ENCODE measurements around the gene WDR19.

DNA sequence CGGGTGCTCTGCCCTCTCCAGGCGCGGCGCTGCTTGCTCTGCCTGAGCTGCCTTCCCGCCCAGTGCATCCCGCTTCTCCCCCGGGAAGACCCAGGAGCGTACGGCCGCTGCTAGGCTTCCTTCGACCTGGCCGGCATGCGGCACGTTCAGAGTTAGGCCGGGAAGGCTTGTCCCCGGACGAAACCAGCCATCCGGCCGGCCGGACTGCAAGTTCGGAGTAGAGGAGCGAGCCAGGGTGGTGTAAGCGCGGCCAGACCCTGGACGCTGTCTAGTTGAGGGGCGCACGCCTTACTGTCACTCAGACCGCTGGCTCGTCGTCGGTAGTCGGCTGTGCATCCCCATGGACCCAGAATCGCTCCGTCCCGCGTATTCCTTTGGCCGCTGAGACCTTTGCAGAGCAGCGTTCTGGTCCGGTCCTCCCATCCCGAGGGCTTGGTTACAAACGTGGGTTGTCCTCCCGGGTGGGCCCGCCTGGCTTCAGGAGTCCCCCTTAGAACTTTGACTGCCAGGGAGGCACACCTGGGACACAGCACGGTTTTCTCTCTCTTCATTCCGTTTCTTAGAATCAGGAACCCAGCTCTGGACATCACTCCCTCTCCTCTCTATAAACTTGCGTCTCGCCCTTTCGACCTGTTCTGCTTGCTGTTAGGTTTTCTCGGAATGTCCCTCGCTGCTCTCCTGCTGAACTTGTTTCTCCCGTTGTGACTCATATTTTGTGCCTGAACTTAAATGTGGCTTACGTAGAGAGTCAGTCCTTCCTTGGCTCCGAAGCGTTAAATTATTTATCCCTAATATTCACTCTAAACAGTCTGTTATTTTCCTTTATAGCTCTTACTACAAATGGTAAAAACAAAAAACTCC lies 598 bp downstream of the PGM2 start:
- PRO-cap = no peak

GRCh38 chr4:37884868-37885446 lies 5.9 kb upstream of the TBC1D1 start:
- PRO-cap = no peak

GRCh38 chr4:37892973-37893426 lies 2.1 kb downstream of the TBC1D1 start:
- PRO-cap = no peak

GRCh38 chr4:37988466-37989130 lies 28.4 kb downstream of the PTTG2 start:
- PRO-cap = no peak

DNA sequence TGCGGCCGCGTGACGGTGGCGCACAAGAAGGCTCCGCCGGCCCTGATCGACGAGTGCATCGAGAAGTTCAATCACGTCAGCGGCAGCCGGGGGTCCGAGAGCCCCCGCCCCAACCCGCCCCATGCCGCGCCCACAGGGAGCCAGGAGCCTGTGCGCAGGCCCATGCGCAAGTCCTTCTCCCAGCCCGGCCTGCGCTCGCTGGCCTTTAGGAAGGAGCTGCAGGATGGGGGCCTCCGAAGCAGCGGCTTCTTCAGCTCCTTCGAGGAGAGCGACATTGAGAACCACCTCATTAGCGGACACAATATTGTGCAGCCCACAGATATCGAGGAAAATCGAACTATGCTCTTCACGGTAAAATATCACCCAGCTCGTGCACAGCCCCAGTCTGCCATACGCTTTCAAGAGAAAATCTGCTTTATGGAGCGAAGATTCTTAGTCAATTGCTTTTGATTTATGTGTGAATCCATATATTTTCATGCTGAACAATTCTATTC lies 54.5 kb downstream of the PTTG2 start:
- PRO-cap = no peak

- PRO-cap = no peak
These were observed 149.7 kb downstream of the PTTG2 start for GRCh38 chr4:38109834-38110403.

DNA sequence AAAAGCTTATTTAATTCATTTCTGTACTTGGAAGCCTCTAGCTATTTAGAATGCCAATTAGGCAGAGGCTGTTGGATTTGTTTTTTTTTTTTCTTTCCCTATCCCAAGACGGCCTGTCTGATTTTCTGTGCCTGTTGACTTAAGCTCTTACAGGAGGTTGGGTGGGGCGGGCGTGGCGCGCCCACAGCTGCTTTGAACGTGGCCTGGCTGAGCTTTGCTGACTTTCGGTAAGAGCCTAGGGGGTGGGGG lies 195.1 kb downstream of the PTTG2 start:
- PRO-cap = no peak

DNA sequence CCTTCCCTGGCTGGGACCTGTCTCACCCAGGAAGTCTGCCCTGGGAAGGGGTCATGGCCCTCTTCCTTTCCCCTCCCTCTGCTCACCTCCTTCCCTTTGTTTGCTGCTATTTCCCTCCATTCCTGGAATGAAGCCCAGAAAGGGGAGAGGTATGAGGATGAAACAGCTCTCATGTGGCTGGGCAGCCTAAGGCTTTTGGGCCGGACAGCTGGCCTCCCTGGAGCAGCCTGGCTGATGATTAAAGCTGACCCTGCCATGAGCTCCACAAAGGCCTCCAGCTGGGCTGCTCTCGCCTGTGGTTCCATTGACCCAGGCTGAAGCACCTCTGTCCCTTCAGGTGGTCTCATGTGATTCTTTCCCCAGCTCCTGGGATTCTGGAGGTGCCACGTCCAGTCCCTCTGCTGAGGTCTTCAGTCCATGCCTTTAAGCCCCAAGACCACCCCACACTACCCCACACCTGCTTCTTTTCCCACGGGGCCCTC lies 202.1 kb downstream of the PTTG2 start:
- PRO-cap = no peak

- PRO-cap = no peak
These were observed 219.8 kb downstream of the PTTG2 start for GRCh38 chr4:38179833-38180496.

- PRO-cap = no peak
These were observed 174.9 kb upstream of the KLF3 start for GRCh38 chr4:38489047-38489483.

GRCh38 chr4:38625474-38625937 lies 38.5 kb upstream of the KLF3 start:
- PRO-cap = no peak

GRCh38 chr4:38967043-38967817 lies 65.0 kb downstream of the TMEM156 start:
- PRO-cap = no peak

DNA sequence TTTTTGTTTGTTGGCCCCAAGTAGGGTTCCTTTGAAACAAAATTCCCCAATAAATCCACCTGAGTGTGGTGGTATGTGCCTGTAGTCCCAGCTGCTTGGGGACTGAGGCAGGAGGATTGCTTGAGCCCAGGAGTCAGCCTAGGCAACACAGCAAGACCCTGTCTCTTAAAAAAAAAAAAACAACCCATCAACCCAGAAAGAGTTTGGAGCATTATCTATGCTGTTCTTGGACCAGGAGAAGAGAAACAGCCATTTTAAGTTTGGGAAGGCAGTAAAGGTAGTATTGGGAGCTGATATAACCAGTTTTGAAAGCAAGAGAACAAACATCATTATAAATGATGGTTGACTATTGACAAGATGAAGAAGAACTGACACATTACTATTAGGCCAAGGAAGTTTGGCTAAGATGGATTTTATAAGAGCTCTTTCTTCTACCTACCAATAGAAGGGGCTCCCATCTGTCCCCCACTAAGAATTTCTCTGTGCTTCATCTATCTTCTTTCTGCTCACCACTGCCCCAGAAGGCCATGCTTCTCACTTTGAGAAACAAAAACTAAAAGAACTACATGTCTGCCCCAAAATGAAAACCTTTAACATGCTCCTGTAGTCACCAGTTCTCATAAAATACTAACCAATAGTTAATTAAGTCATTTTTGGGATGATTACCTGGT lies 2.1 kb downstream of the TMEM156 start:
- PRO-cap = no peak

GRCh38 chr4:39125013-39125637 lies 57.2 kb upstream of the WDR19 start:
- PRO-cap = no peak

- PRO-cap = no peak
These were observed at the start of gene WDR19 for GRCh38 chr4:39181872-39182857. TSS of gene WDR19 (plus strand) at chr4:39182529.

GRCh38 chr4:39422111-39422602 lies 15.4 kb downstream of the KLB start:
- PRO-cap = no peak

GRCh38 chr4:39433806-39434596 lies 24.7 kb downstream of the RPL9 start:
- PRO-cap = no peak

- PRO-cap = no peak
These were observed 2.9 kb downstream of the RPL9 start for GRCh38 chr4:39455561-39456570.

DNA sequence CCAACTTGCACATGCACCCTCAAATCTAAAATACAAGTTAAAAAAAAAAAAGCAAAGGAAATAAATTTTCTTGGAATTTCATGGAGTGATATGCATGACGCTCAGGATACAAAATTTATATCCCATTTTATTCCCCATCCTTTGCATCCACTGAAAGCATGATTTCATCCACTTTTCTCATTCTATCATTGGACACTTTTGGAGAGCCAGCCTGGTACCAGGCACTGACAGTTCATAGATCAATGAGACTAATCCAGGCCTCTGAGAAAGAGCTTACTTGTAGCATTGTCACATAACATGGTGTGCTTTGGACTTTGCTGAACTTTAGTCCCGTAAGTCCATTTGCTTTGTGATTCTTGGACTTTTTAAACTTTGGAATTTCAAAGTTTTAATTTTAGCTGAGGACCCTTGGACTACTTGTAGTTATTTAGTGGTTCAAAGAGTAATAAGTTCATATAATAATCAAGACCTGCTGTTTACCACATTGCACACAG lies 11.5 kb downstream of the LIAS start:
- PRO-cap = no peak

DNA sequence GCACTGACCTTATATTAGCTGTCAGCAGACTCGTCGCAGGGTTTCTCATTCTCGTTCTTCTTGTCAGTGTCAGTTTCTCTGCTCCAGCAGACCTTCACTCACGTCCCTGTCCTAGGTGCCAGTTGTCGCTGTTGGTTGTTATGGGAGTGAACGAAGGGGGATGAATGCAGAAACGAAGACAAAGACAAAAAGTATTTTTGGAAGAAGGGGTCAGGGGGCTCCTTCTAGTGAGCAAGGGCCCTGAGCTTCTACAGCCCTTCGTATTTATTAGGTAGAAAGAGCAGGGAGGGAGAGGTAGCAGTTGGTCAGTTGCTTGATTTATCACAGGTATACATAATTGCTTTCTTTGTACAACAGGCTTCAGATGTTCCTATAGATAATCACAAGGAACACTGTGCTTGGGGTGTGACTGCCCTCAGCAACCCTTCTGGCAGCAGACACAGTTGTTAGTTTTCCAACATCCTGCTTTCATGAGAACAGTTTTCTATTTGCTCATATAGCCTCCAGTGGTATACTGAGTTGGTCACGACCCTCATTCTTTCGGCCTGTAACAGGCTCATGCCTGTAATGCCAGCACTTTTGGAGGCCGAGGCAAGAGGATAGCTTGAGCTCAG lies 16.7 kb upstream of the UGDH start:
- PRO-cap = no peak